ENCODE data around the genes PRRG2, AP2A1 and ATF5.

DNA sequence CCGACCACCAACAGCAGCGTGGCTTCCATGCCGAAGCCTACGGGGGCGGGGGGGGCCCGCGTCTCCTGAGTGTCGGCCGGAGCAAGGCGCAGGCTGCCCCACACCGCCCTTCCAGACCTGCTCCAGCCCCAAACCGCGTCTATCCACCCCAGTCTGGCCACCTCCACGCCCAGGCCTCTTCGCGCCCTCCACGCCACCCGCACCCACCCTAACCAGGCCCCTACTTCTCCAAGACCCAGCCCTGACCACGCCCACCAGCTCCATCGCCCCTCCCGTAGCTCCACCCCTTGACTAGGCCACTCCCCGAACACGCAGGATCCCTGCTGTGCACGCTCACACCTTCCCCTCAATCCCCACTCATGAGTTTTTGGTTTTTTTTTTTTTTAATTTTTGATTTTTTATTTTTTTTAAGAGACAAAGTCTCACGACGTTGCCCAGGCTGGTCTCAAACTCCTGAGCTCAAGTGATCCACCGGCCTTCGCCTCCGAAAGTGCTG is 6.3 kb downstream of the GFY start:
- PRO-cap: no peak

GRCh38 chr19:49442120-49443358 is 1.2 kb upstream of the SLC17A7 start:
- PRO-cap: no peak

DNA sequence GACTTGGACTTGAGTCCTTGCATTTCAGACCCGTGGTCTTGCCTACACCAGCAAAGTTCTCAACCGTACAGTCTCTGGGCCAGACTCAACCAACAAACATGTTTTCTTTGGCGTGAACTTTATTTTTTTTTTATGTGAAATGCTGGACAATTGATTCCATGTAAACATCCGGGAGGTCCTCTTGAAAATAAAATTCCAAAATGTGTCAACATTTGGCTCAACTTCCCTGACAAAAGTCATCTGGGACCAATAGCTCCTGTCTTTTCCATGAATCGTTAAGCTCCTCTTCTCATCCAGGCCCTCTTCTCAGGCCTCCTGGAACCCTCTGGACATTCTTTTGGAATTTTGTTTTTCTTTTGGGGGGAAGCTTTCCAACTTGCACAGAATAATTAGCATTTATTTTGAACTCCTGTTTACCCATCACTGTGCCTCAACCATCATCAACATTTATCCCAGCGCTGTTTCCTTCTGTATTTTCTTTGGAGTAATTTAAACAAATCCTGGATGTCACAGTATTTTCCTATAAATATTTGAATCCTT is 2.8 kb downstream of the ALDH16A1 start:
- PRO-cap: no peak

DNA sequence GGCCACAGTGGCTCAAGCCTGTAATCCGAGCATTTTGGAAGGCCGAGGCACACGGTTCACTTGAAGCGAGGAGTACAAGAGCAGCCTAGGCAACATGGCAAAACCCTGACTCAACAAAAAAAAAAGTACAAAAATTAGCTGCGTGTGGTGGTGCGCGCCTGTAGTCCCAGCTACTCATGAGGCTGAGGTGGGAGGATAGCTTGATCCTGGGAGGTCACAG is 1.7 kb downstream of the RPL13A start:
- PRO-cap: no peak

- PRO-cap: no peak
Observed at GRCh38 chr19:49497834-49498794, 1.9 kb downstream of the RPS11 start.

DNA sequence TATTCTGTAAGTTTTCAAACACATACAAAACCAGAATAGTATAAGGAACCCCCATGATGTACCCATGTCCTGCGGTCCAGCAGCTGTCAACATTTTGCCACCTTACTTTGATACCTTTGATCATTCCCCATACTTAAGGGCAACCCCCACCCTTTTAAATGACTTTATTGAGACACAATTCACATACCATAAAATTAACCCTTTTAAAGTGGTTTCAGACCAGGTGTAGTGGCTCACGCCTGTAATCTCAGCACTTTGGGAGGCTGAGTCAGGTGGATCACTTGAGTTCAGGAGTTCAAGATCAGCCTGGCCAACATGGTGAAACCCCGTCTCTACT is 19.0 kb downstream of the NOSIP start:
- PRO-cap: no peak

DNA sequence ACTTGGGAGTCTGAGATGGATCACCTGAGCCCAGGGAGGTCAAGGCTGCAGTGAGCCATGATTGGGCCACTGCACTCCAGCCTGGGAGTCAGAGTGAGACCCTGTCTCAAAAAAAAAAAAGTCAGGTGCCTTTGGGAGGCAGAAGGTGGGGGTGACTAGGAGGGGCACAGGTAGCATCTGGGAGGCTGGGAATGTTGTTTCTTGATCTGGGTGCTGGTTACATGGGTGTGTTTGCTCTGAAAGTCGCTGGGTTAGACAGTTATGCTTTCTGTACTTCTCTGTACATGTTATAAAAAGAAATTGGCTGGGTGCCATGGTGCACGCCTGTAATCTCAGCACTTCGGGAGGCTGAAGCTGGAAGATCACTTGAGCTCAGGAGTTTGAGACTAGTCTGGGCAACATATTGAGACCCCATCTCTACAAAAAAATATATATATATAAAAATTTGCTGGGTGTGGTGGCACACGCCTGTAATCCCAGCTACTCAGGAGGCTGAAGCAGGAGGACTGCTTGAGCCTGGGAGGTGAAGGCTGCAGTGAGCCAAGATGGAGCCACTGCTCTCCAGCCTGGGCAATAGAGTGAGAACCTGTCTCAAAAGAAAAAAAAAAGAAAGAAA is 15.1 kb downstream of the NOSIP start:
- PRO-cap: no peak

DNA sequence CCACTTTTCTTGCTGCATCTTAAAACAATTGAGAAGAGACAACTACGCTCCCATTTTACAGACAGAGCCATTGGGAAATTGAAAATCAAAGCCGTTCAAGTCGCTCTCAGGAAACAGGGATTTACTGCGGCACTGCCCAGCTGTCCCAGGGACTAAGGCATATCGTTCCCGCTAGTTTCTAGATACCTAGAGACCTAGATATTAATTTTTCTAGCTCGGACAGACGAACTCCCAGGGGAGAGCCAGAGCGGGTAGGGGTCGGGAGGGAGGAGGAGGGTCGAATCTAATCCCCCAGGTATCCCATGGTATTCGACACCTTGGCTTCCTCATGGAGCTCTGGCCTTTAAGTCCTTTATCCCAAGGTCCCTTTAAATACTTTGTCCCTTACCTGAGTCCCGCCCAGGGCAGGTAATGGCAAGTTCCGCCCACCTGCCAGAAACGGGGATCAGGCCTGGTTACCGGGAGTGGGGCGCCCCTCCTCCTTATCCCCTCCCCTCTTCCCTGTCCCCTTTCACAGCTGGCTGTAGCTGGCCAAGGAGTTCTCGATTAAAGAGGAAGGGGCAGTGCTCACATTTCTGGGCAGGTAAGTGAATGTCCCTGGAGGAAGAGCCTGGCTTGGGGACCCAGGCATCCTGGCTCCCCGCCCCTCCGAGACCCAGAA is at the start of gene PRRG2:
TSS of gene PRRG2 (plus strand) at position 418 of the 661 bp plus-strand sequence.
- PRO-cap: bidirectional peak, plus-strand start at position 442 of the sequence, minus-strand start at position 345 of the sequence

DNA sequence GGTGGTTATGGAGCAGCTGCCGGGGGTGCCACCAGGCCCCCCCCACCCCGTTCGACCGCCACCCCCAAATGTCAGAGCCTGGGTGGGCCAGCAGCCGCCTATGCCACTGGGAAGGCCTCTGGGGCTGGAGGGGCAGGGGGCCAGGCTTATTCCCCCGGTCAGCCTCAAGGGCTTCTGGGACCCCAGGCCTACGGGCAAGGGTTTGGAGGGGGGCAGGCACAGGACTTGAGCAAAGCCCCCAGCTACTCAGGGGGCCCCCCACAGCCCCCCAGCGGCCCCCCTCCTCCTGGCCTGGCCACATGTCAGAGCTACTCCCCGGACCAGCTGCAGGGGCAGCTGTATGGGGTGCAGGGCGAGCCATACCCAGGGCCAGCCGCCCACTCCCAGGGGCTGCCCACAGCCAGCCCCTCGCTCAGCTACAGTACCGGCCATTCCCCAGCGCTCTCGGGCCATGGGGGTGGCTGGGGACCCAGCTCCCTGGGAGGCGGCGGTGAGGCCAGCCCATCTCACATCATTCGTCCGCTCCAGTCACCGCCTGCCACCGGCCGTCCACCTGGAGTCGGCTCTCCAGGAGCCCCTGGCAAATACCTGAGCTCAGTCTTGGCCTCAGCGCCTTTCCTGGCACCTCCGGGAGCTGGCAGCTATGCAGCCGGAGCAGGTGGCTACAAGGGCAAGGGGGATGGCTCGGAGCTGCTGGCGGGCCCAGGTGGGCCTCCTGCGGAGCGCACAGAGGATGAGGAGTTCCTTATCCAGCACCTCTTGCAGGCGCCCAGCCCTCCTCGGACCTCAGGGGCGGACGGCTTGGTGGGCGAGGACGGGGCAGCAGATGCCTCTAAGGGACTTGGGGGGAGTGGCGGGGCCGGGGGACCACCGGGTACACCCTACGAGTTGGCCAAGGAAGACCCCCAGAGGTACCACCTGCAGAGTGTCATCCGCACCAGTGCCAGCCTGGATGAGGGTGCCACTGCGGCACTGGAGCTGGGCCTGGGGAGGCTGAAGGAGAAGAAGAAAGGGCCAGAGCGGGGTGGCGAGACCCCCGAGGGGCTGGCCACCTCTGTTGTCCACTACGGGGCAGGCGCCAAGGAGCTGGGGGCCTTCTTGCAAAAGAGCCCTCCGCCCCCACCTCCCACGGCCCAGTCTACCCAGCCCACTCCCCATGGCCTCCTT is 4.9 kb downstream of the PRR12 start:
- PRO-cap: no peak

GRCh38 chr19:49615862-49616381 is 24.0 kb downstream of the RRAS start:
- PRO-cap: no peak

GRCh38 chr19:49672001-49672713 is 4.9 kb upstream of the PRMT1 start:
- PRO-cap: bidirectional peak, plus-strand start at chr19:49672346, minus-strand start at chr19:49672192

- PRO-cap: no peak
Observed at GRCh38 chr19:49680461-49681142, 3.5 kb downstream of the PRMT1 start.

- PRO-cap: unidirectional peak, plus-strand start at chr19:49717755
Observed at GRCh38 chr19:49717520-49717918, 26.6 kb downstream of the CPT1C start.

- PRO-cap: no peak
Observed at GRCh38 chr19:49763430-49763673, 246 bp upstream of the TSKS start.

GRCh38 chr19:49766227-49767421 is at the start of gene AP2A1:
Gene AP2A1 (plus strand): TSS chr19:49767001.
- PRO-cap: unidirectional peak, minus-strand start at chr19:49766299; unidirectional peak, minus-strand start at chr19:49766433; unidirectional peak, plus-strand start at chr19:49767018

GRCh38 chr19:49818852-49819432 is 853 bp downstream of the MED25 start:
- PRO-cap: no peak

- PRO-cap: no peak
Observed at GRCh38 chr19:49826126-49827075, 8.3 kb downstream of the MED25 start.

DNA sequence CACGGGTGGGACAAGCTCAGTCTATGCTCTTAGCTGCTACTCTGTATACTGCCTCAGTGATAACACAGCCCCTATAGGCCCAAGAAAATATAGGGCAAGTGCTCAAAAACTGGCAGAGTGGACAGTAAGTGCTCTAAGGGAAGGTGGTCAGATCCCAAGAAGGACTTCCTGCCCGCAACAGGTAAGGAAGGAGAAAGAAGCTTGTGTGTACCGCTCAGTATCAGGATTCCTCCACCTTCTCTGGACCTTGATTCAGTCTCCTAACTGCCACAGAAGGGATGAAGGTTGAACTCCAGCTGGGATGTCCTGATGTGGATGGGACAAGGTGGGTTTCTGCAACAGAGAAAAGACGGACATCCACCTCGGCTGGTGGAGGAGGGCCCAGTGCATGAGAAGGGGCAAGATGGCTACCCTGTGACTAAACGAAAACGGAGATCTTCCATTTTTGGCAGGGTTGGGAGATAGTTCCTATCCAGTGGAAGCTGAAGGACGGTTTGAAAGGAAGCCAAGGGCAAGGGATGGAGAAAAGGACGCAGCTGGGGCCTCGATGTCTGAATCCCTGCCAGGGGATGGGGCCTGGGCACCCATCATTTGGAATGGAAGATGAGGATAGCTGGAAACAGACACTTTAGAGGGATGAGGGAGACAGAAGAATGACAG is 1.4 kb upstream of the ATF5 start:
- PRO-cap: no peak

DNA sequence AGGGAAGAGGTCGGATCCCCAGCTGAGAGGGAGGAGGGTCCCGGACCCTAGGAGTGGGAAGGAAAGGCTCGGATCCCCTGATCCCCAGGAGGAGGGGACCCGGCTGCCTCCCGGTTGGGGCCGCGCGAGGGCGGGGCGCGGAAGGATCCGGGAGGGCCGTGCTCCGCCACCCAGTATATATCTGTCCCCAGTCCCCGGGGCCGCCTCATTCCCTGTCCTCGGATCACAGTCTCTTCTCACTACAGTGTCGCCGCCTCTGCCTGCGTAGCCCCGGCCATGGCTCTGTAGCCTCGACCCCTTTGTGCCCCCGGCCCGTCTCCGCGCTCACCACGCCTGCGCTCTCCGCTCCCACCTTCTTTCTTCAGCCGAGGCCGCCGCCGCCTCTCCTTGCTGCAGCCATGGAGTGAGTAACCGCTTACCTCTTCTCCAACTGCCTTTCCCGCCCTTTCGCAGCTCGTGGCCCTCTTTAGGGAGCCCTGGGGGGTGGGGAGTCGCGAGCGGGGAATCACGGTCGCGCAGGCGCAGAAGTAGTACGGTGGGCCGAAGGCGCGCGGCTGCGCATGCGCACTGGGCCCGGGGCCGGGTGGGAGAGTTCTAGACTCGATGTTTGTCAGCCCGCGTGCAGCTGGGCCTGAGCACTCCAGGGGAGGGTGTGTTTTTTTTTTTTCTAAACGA is at the start of gene ATF5:
TSS of gene ATF5 (plus strand) at position 208 of the 675 bp plus-strand sequence.
- PRO-cap: bidirectional peak, plus-strand start at position 208 of the sequence, minus-strand start at position 88 of the sequence; bidirectional peak, plus-strand start at position 570 of the sequence, minus-strand start at position 507 of the sequence

DNA sequence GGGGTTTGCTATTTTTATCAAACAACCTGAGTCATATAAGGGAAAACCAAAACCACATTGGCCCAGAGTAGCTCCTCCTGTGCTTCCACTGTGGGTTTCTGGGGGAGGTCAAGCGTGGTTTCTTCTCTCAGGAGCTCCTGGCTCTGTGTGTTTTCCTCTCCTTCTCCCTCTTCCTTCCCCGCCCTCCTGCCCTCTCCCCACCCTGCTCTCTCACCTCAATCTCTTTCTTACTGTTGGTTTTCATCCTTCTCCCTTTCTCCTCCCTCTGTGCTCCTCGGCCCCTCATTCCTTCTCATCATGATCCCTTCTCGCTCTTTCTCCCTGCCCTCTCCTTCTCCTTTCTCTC is 21.1 kb downstream of the VRK3 start:
- PRO-cap: no peak

All from bronchus (tissue), 1 donor.